H1 (cell line): ENCODE results near the gene GIN1.

DNA sequence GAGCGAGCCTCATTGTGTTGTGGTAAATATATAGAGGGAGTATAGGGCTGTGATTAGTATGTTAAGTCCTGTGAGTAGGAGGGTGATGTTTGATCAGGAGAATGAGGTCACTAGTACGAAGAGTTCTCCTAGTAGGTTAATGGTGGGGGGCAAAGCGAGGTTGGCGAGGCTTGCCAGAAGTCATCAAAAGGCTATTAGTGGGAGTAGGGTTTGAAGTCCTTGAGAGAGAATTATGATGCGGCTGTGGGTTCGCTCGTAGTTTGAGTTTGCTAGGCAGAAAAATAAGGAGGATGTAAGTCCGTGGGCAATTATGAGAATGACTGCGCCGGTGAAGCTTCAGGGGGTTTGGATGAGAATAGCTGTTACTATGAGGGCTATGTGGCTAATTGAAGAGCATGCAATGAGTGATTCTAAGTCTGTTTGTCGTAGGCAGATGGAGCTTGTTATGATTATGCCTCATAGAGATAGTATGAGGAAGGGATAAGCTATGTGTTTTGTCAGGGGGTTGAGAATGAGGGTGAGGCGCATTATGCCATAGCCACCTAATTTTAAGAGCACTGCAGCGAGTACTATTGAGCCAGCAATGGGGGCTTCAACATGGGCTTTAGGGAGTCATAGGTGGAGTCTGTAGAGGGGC lies 485.9 kb upstream of the FAM174A start:
- RRBS: no CpG with 5 or more reads among the region's 13 CpGs
CAGE:
- cytosol, long polyA plus RNA: no peak
- long polyA plus RNA: no peak
- nucleus, long polyA plus RNA: no peak

GRCh38 chr5:100536029-100536392 lies 837 bp downstream of the FAM174A start:
- RRBS: no CpG with 5 or more reads among the region's 1 CpG
CAGE:
- cytosol, long polyA plus RNA: no peak
- long polyA plus RNA: no peak
- nucleus, long polyA plus RNA: no peak

DNA sequence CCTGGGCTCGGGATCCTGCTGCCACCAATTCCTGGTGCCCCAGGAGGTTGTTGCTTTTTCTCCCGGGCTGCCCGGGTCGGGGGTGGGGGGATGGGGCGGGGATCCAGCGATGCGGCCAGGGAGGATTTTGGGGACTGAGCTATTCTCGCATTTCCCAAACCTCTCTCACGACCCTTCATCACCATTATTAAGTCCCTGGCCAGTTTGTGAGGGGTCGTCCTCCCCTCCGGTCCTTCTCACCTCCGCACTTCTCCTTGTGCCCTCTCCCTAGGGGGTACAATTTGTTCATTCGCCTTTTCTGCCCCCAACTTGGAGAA lies 277 bp downstream of the PAM start:
- RRBS: 8% methylated on average over 2 of the region's 13 CpGs
CAGE:
- cytosol, long polyA plus RNA: no peak
- long polyA plus RNA: no peak
- nucleus, long polyA plus RNA: no peak

- RRBS: no CpG with 5 or more reads among the region's 4 CpGs
CAGE:
- cytosol, long polyA plus RNA: no peak
- long polyA plus RNA: no peak
- nucleus, long polyA plus RNA: no peak
Observed at GRCh38 chr5:102922024-102922494, 167.0 kb downstream of the PAM start.

DNA sequence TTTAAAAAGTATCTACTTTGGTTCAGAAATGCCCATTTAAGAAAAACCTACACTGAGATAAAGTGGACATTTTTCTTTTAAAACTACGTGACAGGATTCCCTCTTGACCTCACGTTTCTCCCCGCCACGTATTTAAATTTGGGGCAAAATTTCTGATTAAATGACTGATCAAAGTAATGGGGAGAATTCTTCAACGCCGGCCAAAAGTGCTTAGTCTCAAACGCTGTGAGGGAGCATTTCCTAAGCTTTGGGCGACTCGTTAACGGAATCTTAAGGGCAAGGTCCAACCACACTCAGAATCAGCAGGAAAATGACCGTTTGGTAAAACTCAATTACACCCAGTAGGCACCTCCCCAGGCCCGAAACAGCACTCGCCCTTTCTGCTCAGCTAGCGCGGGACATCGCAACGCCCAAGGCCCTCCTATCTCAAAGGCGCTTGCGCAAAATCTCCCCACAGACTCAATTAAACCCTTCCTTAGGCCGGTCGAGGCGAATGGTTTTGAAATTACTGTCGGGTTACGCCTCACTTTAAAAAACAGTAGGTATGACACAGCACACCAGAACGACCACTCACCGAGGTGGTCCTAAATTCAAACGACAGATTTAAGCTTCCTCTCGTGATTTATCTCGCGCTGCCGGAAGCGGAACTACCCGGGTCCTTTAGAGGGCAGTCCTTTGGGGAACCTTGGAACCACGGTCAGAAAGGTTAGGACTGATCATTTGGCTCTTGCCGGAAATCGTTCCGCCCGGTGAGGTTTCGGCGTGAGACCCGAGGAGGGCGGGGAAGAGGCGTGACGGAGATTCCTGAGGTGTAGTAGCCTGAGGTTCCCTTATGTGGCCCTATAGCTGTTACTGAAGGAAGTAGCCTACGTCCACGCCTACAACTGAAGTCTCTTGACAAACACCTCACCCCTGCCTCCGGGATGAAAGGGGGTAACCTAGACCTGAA lies at the start of gene GIN1:
Gene GIN1, minus strand, starts transcription at position 649 of the 949 bp plus-strand sequence.
- RRBS: 6% methylated on average over 3 of the region's 47 CpGs
CAGE:
- cytosol, long polyA plus RNA: start-site peak on the plus strand centred at position 869 of the sequence, 125 bp wide, 490 reads
- long polyA plus RNA: start-site peak on the minus strand centred at position 625 of the sequence, 57 bp wide, 48 and 41 reads in 2 replicates; start-site peak on the plus strand centred at position 857 of the sequence, 151 bp wide, 516 and 721 reads in 2 replicates
- nucleus, long polyA plus RNA: start-site peak on the minus strand centred at position 635 of the sequence, 13 bp wide, 67 reads; start-site peak on the plus strand centred at position 857 of the sequence, 152 bp wide, 967 reads

GRCh38 chr5:103120667-103121457 lies 761 bp downstream of the PPIP5K2 start:
- RRBS: no CpG with 5 or more reads among the region's 18 CpGs
CAGE:
- cytosol, long polyA plus RNA: no peak
- long polyA plus RNA: no peak
- nucleus, long polyA plus RNA: no peak

DNA sequence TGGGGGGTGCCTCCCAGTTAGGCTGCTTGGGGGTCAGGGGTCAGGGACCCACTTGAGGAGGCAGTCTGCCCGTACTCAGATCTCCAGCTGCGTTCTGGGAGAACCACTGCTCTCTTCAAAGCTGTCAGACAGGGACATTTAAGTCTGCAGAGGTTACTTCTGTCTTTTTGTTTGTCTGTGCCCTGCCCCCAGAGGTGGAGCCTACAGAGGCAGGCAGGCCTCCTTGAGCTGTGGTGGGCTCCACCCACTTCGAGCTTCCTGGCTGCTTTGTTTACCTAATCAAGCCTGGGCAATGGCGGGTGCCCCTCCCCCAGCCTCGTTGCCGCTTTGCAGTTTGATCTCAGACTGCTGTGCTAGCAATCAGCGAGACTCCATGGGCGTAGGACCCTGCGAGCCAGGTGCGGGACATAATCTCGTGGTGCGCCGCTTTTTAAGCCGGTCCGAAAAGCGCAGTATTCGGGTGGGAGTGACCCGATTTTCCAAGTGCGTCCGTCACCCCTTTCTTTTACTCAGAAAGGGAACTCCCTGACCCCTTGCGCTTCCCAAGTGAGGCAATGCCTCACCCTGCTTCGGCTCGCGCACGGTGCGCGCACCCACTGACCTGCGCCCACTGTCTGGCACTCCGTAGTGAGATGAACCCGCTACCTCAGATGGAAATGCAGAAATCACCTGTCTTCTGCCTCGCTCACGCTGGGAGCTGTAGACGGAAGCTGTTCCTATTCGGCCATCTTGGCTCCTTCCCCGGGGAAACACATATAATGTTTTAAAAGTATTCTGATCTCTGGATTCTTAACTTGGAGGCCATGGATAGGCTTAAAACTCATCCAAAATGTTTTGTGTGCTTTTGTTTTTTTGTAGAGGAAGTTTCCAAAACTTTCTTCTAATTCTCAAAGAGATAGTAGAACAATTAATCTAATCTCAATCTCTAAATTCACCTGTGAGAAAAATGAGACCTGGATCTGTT lies 889.4 kb upstream of the NUDT12 start:
- RRBS: no CpG with 5 or more reads among the region's 35 CpGs
CAGE:
- cytosol, long polyA plus RNA: no peak
- long polyA plus RNA: no peak
- nucleus, long polyA plus RNA: no peak

DNA sequence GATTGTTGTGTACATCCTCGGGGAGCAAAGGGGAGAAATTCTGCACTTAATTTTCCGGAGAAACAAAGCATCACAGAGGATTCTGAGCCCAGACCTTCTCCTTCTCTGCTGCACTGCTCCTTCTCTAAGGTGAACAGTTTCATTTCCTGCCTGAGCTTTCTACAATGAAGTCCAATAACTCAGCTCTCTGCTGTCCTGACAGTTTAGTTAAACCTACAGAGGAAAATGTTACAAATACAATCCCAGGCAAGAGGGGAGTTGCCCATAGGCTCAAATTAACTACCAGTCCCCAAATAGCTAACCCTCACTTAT lies 206.3 kb downstream of the EFNA5 start:
- RRBS: no CpG with 5 or more reads among the region's 2 CpGs
CAGE:
- cytosol, long polyA plus RNA: no peak
- long polyA plus RNA: no peak
- nucleus, long polyA plus RNA: no peak

GRCh38 chr5:107467516-107468086 lies 203.1 kb downstream of the EFNA5 start:
- RRBS: no CpG with 5 or more reads among the region's 7 CpGs
CAGE:
- cytosol, long polyA plus RNA: no peak
- long polyA plus RNA: no peak
- nucleus, long polyA plus RNA: no peak

GRCh38 chr5:107511859-107512517 lies 158.7 kb downstream of the EFNA5 start:
- RRBS: no CpG with 5 or more reads among the region's 3 CpGs
CAGE:
- cytosol, long polyA plus RNA: no peak
- long polyA plus RNA: no peak
- nucleus, long polyA plus RNA: no peak

GRCh38 chr5:107572936-107573280 lies 97.8 kb downstream of the EFNA5 start:
- RRBS: no CpG with 5 or more reads among the region's 6 CpGs
CAGE:
- cytosol, long polyA plus RNA: no peak
- long polyA plus RNA: no peak
- nucleus, long polyA plus RNA: no peak

GRCh38 chr5:107942497-107943272 lies 271.9 kb upstream of the EFNA5 start:
- RRBS: no CpG with 5 or more reads among the region's 3 CpGs
CAGE:
- cytosol, long polyA plus RNA: no peak
- long polyA plus RNA: no peak
- nucleus, long polyA plus RNA: no peak

CAGE:
- cytosol, long polyA plus RNA: no peak
- long polyA plus RNA: no peak
- nucleus, long polyA plus RNA: no peak
Observed at GRCh38 chr5:109090256-109091030, 319.3 kb downstream of the PJA2 start.

DNA sequence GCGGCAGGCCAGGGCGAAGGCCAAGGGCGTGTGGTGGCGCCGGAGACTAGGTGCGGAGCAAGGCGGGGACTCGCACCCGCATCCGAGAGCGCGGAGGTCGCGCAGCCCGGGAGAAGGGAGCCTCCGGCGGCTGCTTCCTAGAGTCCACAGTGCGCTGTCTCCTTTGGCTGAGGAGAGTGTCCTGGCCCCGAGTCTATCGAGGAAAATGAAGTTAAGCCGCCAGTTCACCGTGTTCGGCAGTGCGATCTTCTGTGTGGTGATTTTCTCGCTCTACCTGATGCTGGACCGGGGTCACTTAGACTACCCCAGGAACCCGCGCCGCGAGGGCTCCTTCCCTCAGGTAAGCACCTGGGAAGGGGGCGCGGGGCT lies 470 bp downstream of the MAN2A1 start:
- RRBS: under 1% methylated on average over 15 of the region's 32 CpGs
CAGE:
- cytosol, long polyA plus RNA: no peak
- long polyA plus RNA: no peak
- nucleus, long polyA plus RNA: no peak

DNA sequence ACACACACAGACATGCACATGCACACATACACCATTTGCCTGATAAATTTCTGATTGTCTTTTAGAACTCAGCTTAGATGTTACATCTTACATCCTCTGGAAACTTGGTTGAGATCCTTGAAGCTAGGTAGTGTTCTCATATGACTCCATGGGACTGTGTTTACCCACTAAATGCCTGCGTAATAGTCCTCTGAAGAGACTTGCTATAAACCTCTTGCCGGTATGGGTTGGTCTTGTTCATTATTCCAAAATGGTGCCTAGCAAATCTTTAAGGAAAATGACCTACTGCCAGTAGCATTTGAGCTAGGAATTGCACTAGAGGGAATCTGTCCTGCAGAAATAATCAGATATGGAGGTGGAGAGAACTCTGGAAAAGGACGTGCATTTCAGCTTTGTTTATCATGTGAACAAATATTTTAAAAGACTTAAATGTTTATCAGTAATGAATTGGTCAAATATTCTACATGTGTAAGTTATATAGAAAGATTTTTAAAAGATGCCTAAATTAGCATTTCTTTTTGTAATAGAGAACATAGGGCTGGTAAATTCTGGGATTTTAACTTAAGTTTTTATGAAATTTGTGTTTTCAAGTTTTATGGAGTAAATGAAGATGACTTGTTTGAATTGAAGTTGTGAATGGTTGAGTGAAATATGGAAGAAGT lies 110.5 kb downstream of the MAN2A1 start:
- RRBS: no CpG with 5 or more reads among the region's 3 CpGs
CAGE:
- cytosol, long polyA plus RNA: no peak
- long polyA plus RNA: no peak
- nucleus, long polyA plus RNA: no peak

DNA sequence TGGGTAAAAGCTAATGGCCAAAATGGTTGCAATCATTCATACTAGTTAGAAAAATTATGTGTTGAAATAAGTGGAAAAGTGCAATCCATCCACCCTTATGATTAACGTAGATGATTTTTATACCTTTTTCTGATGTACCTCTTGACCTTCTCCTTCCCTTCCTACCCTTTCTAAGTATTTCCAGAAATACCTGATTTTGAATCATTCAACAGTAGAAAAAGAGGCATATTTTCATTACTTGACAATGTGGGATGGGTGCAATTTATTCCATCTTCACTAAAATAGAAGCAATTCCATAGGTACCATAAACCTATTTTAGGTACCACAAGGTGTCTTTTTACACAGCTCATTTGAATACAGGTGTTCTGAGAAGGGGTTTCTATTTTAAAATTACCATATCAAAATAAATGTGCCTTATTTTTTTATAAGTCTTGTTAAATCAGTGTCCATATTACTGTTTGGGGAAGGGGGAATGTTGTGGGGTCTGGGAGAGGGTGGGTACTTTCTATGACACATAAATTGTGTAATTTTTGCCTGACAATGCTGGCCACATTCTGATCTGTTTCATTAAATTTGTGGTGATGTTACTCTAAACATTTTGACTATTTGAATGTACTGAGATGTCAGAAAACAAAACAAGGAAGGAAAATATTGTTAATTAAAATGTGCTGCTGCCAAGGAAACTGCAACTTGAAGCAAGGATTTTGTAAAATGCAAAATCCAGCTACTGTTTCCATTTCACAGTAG lies 177.9 kb downstream of the MAN2A1 start:
- RRBS: no CpG with 5 or more reads among the region's 1 CpG
CAGE:
- cytosol, long polyA plus RNA: start-site peak on the plus strand centred at position 350 of the sequence, 52 bp wide, 19 reads; start-site peak on the plus strand centred at position 493 of the sequence, 12 bp wide, 62 reads
- long polyA plus RNA: start-site peak on the plus strand centred at position 483 of the sequence, 31 bp wide, 123 and 96 reads in 2 replicates
- nucleus, long polyA plus RNA: start-site peak on the plus strand centred at position 233 of the sequence, 46 bp wide, 20 reads; start-site peak on the plus strand centred at position 341 of the sequence, 69 bp wide, 31 reads; start-site peak on the plus strand centred at position 481 of the sequence, 36 bp wide, 112 reads

GRCh38 chr5:110535988-110537057 lies 190.1 kb downstream of the TMEM232 start:
- RRBS: no CpG with 5 or more reads among the region's 7 CpGs
CAGE:
- cytosol, long polyA plus RNA: no peak
- long polyA plus RNA: no peak
- nucleus, long polyA plus RNA: start-site peak on the minus strand at chr5:110536583-110536589, 11 reads

- RRBS: no CpG with 5 or more reads among the region's 22 CpGs
CAGE:
- cytosol, long polyA plus RNA: no peak
- long polyA plus RNA: no peak
- nucleus, long polyA plus RNA: no peak
Observed at GRCh38 chr5:110985491-110986121, 85.9 kb upstream of the TSLP start.

DNA sequence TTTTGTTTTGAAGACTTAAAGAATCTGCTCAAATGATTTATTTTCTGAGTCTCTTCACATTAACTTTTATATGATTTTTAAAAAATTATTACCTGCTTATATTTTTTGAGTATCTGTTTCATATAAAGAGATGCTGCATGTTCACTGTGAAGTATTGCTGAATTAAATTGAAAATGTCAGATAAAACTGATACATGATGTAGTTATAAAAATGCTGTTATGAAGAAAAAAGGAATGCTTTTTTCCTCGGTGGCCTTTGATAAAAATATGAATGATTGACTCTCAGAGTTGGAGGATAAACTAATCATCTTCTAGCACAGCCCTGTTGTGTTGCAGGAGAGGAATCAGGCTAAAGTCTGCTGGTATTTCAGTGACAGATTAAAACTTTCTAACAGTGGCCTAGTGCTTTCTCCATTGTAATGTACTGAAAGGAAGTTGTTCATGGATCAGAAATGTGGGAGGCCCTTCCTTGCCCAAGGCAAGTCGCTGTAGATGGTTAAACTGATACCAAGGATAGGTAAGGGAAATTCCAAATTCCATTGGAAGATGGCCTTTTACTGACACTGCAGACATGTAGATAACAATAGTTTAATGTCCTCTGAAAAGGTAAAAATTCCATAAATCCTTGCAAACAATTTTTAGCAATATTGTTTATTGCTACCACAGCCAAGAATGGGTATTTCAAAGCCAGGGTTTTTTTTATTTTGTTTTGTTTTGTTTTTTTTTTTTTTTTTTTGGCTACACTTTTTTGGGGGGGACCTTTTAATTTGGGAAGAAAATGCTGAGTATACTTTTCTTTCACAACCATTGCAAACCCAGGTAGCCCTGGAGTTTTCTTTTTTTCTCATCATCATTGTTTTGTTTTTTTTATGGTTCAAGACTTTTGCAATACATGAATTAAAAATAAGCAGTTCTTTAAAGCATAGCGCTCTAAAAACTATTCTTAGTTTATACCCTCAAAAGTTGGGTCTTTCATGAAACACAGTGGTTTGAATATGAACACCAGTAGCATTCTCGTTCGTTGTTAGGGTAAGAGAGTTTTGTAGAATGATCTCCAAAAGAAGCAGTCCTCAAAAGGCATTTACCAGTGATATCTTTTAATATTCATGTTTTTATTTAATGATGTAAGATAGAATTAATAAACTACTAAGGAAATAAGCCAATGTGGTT lies 35.4 kb downstream of the WDR36 start:
- RRBS: no CpG with 5 or more reads among the region's 5 CpGs
CAGE:
- cytosol, long polyA plus RNA: no peak
- long polyA plus RNA: no peak
- nucleus, long polyA plus RNA: no peak

GRCh38 chr5:111192969-111193330 lies 31.2 kb upstream of the CAMK4 start:
- RRBS: no CpG with 5 or more reads among the region's 2 CpGs
CAGE:
- cytosol, long polyA plus RNA: no peak
- long polyA plus RNA: no peak
- nucleus, long polyA plus RNA: no peak